Colon Carcinoma Metastatic in the Lung (tissue), 2 donors: ENCODE measurements around the gene EDN1.

- PRO-cap, 2 experiments = peak in 1 of 2 experiments; most common plus-strand start chr6:11270636 (in 1)
Measured at GRCh38 chr6:11270279-11270907, 37.9 kb upstream of the NEDD9 start.

- PRO-cap, 2 experiments = peak in 2 of 2 experiments; most common minus-strand start chr6:11318414 (in 2)
Measured at GRCh38 chr6:11317940-11318893, 85.7 kb upstream of the NEDD9 start.

- PRO-cap, 2 experiments = peak in 1 of 2 experiments; most common plus-strand start chr6:11324337 (in 1); most common minus-strand start chr6:11324200 (in 1)
Measured at GRCh38 chr6:11324130-11324797, 91.8 kb upstream of the NEDD9 start.

- PRO-cap, 2 experiments = no peak in any of the 2 experiments
Measured at GRCh38 chr6:11344144-11344969, 111.9 kb upstream of the NEDD9 start.

DNA sequence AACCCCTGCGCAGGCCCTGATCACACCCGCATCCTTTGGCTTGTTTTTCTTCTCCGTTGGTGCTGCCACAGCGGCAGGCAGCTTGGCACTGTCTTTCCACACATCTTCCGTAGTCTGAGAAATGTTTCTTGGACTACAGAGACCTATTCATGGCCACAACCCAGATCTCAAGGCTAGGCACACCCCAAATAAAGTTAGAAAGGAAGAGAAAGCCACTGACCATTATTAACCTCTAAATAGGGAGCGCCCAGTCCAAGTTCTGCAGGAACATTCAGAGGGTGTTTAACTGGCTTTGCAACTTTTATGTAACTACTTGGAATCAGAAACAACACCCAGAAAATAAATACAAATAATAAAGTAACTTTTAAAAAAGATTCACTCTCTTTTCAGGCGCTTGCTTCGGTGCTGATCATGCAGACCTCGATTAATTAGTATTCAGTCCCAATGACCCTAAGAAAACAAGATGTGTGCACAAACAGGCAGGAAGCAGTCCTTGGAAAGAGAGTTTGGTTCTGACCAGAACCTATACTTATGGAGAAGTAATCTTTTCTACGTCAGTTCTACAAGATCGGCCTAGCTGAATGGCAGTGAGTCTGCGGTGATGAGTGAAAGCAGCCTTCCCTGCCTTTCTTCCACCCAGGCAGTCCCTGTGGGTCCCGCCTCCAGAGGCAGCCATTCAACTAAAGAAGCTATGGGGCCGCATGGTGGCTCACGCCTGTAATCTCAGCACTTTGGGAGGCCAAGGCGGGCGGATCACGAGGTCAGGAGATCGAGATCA is 125.0 kb upstream of the NEDD9 start:
- PRO-cap, 2 experiments = peak in 1 of 2 experiments; most common minus-strand start position 116 of the sequence (in 1)

DNA sequence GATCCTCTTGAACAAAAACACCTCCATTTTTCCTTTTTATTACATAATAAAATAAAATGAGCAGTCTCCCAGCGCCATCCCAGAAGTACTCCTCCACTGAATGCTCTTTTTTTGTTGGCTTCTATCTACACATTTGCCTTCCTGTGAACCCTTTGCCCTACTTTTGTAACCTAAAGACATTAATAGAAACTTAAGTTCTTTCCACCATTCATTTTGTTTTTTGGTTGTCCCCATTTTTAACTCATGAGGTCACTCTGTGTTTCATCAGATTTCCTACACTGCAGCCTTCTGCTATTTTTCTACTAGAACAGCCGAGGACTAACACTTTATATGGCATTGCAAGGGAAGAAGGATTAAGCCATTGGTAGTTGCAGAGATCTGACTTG is 125.7 kb upstream of the TMEM170B start:
- PRO-cap, 2 experiments = no peak in any of the 2 experiments

DNA sequence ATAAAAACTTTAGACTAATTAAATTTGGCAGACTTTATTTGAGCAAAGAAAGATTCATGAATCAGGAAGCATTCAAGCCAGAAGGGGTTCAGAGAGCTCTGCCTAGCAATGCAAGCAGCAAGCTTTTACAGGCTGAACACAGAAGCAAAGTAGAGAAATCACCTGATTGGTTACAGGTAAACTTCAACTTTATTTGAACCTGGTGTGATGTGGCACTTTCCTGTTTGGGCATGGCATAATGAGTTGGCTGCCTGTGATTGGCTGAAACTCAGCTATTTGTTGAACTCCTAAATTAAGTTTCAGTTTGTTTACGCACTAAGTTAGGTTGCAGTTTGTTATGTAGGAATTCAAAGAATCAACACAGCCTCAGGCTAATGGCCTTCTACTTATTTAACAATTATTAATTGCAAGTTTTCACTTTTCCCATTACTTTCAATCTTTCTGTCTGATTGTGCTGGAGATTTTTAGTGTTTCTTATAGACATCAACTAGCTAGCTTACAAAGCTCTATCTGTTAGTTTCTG is 122.9 kb upstream of the TMEM170B start:
- PRO-cap, 2 experiments = no peak in any of the 2 experiments

- PRO-cap, 2 experiments = no peak in any of the 2 experiments
Measured at GRCh38 chr6:11430022-11430607, 107.4 kb upstream of the TMEM170B start.

DNA sequence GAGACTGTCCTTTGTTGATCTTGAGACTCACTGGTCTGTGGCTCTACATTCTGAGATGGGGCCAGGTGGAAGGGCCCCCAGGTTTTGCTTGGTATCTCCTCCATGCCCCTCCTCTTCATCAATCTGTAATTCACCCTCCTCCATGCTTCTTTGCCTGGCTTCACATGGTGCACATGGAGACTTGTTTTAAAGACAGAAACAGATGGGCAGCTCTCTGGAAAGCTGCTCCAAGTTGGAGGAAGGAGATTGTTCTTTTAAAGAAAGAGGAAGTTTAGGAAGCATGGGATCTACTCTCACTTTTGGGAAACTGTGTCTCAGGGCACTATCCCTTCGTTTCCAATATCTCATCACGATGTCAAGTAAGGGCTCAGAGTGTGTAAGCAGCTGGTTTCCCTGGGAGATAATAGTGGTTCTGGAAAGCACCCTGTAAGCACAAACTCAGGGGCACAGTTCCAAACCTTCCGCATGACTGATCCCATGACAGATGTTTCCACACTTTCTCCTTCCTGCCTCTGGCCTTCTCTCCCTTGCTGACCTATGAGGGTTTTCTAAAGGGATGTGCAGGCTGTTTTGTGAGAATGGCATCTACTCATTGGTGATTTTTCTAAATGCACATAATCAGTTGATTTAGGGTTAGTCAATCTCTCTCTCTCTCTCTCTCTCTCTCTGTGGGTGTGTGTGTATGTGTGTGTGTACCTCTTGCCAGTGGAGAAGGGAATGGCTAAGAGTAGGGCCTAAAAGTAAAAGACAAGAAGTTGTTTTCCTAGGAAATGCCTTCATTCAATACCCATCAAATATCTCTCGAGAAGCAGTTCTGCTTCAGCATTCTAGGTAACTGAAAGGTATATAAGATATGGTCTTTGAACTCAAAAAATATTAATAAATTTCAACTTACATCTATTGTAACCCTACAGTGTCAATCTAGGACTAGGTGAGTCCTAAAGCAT is 33.8 kb downstream of the ADTRP start:
- PRO-cap, 2 experiments = no peak in any of the 2 experiments

- PRO-cap, 2 experiments = peak in 1 of 2 experiments; most common plus-strand start chr6:12010825 (in 1); most common minus-strand start chr6:12010787 (in 1)
Measured at GRCh38 chr6:12010571-12011313, 1.4 kb upstream of the HIVEP1 start.

DNA sequence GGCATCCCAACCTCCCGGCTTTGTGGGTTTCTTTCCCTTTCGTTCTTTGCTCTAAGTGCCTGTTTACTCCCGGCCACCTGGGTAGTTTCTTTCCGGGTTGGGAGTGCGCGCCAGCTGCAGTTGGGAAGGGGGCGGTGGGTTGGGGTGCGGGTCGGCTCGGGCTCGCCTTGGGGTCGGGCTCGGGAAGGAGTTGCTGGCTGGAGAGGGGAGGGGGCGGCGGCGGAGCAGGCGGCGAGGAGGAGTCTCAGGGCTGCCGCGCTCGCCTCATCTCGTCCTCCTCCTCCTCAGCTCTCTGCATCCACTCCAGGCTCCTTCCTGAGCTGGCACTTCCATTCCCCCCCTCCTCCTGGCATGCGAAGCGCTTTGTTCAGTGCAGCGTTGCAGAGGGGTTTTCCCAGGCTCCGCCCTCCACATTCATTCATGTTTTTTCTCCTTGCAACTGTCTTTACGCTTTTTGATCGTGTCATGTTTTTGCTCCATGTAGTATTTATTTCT is 810 bp downstream of the HIVEP1 start:
- PRO-cap, 2 experiments = peak in 2 of 2 experiments; most common plus-strand start position 84 of the sequence (in 2); most common minus-strand start position 294 of the sequence (in 2)

GRCh38 chr6:12019677-12020549 is 7.8 kb downstream of the HIVEP1 start:
- PRO-cap, 2 experiments = no peak in any of the 2 experiments

DNA sequence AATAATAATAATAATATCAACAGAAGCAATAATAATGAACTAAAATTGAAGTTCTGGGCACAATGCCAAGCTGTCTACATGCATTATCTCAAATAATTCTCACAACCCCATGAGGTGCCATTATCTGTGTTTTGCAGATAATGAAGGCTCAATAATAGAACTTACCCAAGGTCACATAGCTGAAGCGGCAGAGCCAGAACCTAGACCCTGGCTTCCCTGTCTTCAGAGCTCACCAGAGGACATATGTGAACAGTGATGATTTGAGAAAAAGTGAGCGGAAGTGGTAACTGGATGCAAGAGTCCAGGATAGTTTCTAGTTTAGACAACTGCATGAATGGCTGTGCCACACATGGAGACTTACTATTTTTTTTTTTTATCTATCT is 91.1 kb downstream of the HIVEP1 start:
- PRO-cap, 2 experiments = no peak in any of the 2 experiments

- PRO-cap, 2 experiments = peak in 2 of 2 experiments; most common plus-strand start chr6:12290361 (in 2); most common minus-strand start chr6:12290102 (in 1)
Measured at GRCh38 chr6:12289785-12290913, at the start of gene EDN1. EDN1 (plus strand) TSS chr6:12290361.

DNA sequence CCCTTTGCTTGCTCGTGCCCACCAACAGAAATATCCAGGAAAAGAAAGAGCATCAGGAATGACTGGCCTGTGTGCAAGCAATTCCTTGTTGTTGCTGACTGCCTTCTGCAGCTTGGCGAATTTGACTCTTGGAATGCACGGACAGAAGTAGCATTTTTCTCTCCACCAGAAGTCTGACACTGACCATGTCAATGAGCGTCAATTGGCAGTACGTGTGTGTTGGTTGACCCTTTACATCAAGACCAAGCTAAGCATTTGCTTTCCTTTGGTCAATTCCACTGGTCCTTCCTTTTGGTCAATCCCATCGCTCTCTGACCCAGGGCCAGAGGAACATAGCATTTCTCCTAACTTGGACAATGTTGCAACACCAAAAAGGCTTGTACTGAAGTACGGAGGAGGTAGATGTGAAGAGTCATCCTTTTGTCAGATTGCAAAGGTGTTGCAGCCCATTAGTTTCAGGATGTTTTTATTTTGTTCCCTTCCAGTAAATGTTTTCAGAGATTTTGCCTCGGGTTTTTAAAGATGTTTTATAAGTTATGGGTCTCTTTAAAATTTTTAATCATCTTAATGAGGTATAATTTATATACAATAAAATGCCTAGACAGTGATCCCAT is 24.5 kb downstream of the EDN1 start:
- PRO-cap, 2 experiments = no peak in any of the 2 experiments

GRCh38 chr6:12324290-12324609 is 34.1 kb downstream of the EDN1 start:
- PRO-cap, 2 experiments = peak in 2 of 2 experiments; most common plus-strand start chr6:12324448 (in 1)

GRCh38 chr6:12584977-12585471 is 131.5 kb upstream of the PHACTR1 start:
- PRO-cap, 2 experiments = no peak in any of the 2 experiments

DNA sequence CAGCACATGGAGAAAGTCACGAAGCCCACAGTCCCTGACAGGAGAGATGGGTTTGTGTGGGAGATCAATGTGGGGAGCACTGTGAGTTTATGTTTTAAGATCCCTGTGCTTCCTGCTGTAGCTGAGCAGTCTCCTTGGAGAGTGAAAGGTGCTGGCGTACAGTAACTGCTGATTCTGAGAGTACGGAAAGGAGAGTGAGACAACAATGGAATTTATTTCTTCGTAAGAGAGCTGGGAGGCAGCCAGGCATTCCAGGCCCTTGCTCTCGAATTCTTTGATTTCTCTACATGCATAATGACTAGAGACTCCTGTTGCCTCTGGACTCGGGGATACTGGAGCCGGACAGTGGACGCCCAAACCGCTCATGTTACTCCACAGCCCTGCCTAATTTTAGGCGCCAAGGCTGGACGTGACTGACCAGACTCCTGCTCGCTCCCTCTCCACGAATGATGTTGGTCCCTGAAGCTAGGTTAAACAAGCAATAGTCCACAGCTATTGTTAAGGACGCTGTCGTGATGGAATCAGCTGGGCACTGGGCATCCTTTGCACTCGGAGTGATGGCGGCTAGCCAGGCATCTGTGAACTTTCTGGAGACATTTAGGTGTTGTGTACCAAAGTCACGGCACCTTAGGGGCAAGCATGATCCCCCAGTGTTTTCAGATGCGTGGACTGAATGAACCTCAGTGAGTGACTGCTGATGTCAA is 130.9 kb upstream of the PHACTR1 start:
- PRO-cap, 2 experiments = no peak in any of the 2 experiments

- PRO-cap, 2 experiments = no peak in any of the 2 experiments
Measured at GRCh38 chr6:13415065-13415719, 72.2 kb downstream of the GFOD1 start.

- PRO-cap, 2 experiments = no peak in any of the 2 experiments
Measured at GRCh38 chr6:13425856-13426395, 61.5 kb downstream of the GFOD1 start.